Neural progenitor cell (in vitro differentiated cells): ENCODE results near the gene IGSF3.

DNA sequence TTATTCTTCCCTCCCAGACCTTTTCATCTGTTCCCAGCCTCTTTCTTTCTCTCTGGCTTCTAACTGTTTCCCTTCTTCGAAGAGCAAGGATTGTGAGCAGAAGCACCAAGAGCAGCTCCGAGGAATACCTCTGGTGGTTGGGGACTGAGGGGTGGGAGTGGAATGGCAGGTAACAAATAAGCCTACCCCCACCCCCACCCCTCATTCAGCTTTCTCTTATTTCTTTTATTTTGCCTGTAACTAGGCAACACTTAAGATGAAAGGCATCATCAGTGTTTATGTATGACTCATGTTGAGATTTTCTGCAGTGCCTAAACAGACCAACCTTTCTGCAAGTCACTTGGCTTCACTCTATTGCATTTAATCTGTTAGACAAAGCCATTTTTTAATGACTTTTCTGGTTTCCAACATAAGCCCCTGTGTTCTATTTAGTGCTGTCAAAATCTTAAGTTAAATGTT lies 20.2 kb downstream of the CASQ2 start:
- RAMPAGE, long total RNA = no peak

- RAMPAGE, long total RNA = no peak
Measured at GRCh38 chr1:115838788-115839865, 1.8 kb downstream of the NHLH2 start.

- RAMPAGE, long total RNA = no peak
Measured at GRCh38 chr1:116067524-116068215, 43.5 kb upstream of the MAB21L3 start.

DNA sequence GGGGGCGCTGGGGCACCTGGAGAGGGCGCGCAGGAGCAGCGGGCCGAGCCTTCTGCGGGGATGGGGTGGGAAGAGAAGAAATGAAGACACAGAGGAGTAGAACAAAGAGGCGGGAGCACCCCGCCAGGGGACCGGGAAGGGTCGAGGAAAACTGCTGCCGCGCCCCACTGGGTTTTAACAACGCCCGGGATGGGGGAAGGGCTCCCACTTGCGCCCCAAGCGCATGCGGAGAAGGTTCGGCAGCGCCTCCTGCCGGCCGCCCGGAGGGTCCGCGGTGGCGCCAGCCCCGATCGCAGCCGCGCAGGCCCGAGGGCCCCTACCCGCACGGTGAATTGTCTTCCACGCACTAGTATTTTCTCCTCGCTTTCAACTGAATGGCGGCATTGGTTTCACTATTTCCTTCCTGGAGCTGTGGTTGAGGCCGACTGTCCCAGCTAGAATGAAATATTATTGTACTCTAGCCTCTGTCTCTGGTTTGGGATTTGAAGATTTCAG lies 57.1 kb downstream of the MAB21L3 start:
- RAMPAGE, long total RNA = no peak

GRCh38 chr1:116346017-116346314 lies 27.1 kb upstream of the ATP1A1 start:
- RAMPAGE, long total RNA = no peak

DNA sequence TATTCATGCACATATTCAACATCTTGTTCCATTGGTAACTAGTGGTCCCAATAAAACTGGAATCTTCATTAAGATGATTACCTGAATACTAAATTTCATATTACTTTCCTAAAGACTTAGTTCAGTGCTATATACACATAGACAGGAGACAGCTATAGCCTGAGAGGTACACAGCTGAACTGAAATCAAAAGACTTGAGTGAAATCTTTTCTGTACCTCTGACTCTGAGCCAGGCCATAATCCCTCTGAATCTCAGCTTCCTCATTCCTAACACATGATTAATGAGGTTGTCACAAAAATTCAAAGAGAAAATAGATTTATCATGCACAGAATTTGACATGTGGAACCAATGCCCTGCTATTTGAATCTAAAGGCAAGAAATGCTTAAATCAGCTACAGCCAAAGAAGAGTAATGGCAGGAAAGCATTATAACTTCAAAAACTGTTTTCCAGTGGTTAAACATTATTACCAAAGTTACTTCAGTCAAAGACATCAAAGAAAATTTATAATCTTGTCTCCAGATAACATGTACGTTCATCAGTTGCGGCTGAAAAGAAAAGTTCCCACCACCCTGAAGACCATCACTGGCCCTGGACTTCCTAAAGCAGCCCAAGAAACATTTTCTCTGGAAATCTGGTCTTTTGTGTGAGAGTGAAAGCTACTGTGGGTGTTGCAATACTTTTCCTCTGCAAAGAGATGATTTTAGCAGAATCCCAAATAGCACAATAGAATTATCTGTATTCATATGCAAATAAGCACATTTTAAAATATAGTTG lies 13.9 kb upstream of the ATP1A1 start:
- RAMPAGE, long total RNA = no peak

- RAMPAGE, long total RNA = no peak
Measured at GRCh38 chr1:116372938-116373173, 188 bp upstream of the ATP1A1 start.

- RAMPAGE, long total RNA = no peak
Measured at GRCh38 chr1:116384543-116384904, 11.5 kb downstream of the ATP1A1 start.

DNA sequence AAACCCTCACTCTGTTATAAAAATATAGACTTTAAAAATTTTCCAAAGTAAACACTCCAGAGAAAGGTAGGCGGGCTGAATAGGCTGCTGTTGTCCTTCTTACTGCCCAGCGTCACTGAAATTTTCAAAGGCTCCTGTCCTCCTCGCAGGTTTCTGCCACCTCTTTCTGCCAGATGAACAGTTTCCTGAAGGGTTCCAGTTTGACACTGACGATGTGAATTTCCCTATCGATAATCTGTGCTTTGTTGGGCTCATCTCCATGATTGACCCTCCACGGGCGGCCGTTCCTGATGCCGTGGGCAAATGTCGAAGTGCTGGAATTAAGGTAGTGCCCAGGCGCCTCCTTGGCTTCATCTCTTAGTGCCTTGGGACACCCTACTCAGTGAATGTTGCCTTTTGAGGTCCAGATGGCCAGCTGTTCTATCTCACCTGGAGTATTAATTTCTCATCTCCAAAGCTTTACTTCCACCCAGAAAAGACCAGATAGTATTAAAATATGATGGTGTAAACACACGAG lies 22.0 kb downstream of the ATP1A1 start:
- RAMPAGE, long total RNA = no peak

- RAMPAGE, long total RNA = no peak
Measured at GRCh38 chr1:116399404-116400511, 26.7 kb downstream of the ATP1A1 start.

- RAMPAGE, long total RNA = no peak
Measured at GRCh38 chr1:116400588-116401297, 27.7 kb downstream of the ATP1A1 start.

DNA sequence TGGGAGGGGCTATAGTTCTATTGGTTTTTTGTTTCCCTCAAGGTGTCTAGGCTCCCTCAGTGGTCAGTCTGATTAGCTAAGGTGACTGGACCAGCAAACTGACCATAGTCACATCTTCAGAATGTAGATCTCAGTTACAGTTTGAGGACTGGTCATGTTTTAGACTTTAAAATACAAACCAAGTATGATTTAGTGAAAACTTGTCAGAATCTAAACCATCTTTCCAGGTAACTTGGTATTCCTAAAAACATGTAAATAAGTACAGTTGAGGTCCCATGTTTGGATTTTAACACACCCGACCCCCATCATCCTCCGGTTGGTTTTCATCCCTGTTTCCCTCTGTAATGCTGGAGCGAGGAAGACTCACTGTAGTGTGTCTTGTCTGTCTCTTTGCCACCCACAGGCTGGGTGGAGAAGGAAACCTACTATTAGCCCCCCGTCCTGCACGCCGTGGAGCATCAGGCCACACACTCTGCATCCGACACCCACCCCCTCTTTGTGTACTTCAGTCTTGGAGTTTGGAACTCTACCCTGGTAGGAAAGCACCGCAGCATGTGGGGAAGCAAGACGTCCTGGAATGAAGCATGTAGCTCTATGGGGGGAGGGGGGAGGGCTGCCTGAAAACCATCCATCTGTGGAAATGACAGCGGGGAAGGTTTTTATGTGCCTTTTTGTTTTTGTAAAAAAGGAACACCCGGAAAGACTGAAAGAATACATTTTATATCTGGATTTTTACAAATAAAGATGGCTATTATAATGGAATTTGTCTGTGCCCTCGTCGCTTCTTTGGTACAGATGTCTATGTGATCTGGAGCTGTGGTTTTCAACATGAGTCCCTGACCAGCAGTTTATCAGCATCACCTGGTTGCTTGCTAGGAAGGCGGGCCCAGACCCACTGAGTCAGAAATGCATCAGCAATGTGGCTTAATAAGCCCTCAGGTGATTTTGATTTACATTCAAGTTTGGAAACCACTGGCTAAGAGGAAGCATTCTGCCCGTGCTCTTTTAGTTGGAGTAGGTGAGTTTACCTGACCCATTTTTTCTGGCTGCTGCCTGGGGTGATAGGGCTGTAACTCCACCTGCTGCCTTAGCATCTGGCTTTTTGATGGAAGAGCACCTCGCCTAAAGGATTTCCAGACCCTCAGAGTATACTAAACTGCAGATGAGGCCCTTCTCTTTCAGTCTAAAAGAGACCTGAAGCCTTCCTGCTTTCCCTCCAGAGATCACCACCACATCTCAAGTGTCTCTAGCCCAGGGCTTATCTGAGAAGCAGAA lies 31.4 kb downstream of the ATP1A1 start:
- RAMPAGE, long total RNA = no peak

GRCh38 chr1:116457682-116458303 lies 84.7 kb downstream of the ATP1A1 start:
- RAMPAGE, long total RNA = no peak

DNA sequence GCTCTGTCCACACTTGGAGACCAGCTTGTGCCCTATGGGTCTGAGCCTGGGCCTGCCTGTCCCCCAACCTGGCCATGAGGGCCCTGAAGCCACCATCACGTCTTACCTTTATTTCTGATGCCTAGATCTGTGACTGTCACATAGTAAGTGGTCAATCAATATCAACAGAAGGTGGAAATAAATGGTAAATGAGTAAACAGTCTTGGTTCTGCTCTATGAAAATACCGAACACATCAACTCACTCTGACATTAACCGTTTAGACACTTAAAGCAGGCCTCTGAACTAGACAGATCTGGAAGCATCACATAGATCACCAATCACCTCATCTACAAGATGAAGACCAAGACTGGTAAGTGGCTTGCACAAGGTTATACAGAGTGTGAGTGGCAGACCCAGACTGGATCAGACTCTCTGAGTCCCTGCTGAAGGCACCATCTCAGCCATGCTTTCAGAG lies 79.6 kb downstream of the CD58 start:
- RAMPAGE, long total RNA = no peak

DNA sequence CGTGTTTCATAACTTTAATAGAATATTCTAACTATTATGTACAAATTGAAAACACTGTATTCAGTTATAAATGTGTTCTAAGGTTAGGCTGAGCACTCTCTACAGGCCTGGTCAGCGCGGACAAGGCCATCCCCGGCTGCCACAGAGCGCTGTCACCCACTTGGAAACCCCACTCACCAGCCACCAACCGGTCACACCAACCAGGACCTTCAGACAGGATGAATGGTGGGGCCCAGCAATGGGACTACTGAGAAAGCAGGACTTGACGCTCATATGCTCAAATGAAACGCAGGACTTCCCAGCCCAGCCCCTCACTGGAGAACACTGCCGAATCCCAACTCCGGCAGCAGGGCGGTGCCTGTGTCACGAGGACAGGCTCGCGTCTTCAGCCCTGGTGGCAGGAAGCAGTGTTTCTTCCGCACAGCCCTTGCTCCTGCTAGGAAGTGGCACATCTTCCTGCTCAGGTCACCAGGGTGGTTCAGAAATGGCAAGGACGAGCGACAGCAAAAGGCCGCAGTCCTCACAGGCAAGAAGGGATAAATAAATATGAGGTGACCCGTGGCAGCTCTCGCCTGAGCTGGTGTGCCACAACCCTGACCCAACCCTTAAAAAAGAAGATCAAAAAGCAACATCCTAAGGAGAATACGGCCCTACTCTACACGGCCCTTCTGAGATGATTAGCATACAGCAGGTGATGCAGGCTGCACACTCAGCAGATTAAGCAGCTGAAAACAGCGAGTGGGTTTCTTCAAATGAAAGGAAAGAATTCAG lies 38.9 kb downstream of the CD58 start:
- RAMPAGE, long total RNA = no peak

GRCh38 chr1:116557999-116558565 lies 12.7 kb downstream of the CD58 start:
- RAMPAGE, long total RNA = no peak

DNA sequence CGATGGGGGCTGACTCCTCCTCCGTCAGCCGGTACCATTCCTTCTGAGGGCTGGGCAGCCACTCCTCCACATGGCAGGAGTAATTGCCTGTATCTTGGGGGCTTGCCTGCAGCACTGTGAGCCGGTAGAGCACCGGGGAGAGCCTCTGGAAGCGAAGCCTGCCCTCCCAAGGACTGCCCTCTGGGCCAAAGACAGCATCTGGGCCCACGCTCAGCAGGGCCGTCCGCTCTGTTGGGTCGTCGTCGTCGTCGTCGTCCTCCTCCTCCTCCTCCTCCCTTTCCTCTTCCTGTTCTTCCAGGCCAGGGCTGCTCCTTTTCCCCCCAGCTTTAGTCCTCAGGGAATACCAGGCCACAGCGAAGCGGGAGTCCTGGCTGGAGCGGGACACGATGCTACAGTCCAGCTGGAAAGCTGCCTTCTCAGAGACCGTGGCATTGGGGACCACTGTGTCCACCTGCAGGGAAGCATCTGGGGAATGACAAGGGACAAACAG lies 8.6 kb upstream of the CD58 start:
- RAMPAGE, long total RNA = no peak

DNA sequence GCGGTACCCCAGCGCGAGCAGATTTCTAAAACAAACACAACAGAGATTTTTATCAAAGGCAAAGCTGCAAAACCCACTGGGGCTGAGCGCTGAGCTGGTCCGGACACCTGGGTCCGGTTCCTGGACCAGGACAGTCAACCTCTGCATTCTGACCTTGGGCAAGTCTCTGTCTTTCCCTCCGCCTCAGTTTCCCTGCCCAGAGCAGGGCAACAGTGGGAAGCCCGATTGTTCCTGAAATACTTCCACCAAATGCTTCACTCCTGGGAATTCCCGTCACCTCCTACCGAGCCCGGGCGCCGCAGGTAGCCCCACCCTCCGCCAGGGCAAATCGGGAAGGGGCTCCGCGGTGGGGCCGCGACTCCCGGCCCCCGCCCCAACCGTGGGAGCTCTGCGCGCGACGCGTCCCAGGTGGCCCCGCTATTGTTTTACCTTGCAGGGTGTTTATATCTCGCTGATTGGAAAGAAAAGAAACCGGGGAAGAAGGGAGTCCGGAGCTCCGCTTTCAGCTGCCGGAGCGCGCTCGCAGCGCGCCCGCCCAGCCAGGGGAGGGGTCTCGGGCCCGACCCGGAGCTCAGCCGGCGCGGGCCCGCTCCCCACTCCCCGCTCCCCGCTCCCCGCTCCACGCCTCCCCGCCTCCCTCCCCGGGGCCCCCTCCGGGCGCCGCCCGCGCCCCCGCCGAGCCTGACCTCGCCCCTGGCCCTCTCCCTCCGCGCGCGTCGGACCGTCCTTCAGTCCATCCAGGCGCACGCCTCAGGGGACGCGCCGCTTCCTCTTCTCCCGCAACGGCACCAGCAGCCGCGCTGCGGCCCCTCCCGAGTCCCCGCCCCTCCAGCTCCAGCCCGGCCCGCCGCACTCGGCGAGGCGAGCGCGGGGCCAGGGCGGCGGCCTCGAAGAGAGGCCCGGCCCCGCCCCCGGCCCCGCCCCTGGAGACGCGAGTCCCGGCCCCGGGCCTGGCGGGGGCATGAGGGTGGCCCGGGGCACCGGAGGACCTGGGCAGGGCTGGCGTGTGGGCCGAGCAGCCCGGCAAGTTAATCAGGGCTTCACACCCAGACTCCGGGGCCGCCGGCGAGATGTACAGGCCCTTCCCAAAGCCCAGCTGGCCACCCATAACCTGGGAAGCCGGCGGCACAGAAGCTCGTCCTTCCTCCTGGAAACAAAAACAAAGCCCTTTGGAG lies at the start of gene IGSF3:
TSS of gene IGSF3 (minus strand) at position 802 of the 1,175 bp plus-strand sequence.
- RAMPAGE, long total RNA = no peak

- RAMPAGE, long total RNA = no peak
Measured at GRCh38 chr1:116696578-116696999, 29.1 kb upstream of the IGSF3 start.

DNA sequence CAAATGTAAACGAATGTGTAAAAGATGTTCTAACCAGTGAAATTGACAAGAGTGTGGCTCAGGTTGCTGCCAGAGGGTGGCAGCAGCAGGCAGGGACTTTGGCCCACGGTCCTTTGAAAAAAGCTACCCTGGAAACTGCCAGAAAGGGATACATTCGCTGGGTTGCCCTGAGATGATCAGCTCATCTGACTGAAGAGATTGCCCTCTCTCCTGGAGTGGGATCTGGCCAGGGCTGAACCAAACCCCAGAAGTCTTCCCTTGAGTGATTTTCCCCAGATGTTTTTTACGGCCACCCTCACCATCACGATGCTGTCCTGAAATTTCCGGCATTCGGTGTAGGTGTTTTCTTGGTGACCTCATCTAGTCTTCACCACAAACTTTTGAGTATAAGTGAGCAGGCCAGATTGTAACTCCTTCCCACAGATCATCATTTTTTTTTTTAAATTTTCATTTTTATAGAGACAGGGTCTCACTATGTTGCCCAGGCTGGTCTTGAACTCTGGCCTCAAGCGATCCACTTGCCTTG lies 16.8 kb upstream of the CD2 start:
- RAMPAGE, long total RNA = no peak